Hepatocyte (in vitro differentiated cells and primary cell): ENCODE measurements around the genes MAGEA2, SRPK3 and TMEM187.

- RAMPAGE, long total RNA = no peak
- RRBS = no CpG with 5 or more reads among the region's 27 CpGs
These were observed at the start of gene MAGEA2 for GRCh38 chrX:152753703-152754230. TSS of gene MAGEA2 (minus strand) at chrX:152753842.

GRCh38 chrX:152914887-152916106 is 17.4 kb downstream of the ZNF185 start:
- RAMPAGE, long total RNA = no peak
- RRBS = no CpG with 5 or more reads among the region's 22 CpGs

DNA sequence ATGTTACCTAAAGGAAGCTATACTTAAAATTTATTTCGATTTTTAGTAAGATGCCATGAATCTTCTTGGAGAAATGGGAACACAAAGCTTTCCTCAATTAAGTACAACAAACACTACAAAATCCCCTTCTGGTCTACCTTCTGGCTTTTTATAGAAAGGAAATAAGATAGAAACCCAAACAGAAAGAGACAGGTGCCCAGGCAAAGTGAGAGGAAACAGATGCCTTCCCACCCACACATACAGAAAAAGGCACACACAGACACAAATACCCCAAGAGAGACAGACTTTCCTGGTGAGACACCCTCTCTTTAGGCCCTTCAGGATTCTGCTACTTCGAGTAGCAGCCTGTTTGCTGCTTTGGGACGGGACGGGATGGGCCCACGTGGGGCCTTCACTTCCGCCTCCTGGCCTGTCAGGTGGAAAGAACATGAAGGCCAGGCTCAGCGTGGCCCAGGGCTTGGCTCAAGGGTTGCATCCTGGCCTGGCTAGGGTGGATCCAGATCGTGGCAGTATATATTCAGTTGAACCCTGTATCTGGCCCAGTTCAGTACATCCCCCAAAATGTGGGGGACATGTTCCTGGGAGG is 2.1 kb downstream of the ZNF275 start:
- RAMPAGE, long total RNA = no peak
- RRBS = no CpG with 5 or more reads among the region's 8 CpGs

- RAMPAGE, long total RNA = no peak
- RRBS = no CpG with 5 or more reads among the region's 18 CpGs
These were observed 5.7 kb downstream of the PNCK start for GRCh38 chrX:153667719-153668418.

- RAMPAGE, long total RNA = no peak
- RRBS = 55% methylated on average over 12 of the region's 41 CpGs
These were observed at the start of gene SRPK3 for GRCh38 chrX:153780574-153781188. TSS of gene SRPK3 (plus strand) at chrX:153781041.

DNA sequence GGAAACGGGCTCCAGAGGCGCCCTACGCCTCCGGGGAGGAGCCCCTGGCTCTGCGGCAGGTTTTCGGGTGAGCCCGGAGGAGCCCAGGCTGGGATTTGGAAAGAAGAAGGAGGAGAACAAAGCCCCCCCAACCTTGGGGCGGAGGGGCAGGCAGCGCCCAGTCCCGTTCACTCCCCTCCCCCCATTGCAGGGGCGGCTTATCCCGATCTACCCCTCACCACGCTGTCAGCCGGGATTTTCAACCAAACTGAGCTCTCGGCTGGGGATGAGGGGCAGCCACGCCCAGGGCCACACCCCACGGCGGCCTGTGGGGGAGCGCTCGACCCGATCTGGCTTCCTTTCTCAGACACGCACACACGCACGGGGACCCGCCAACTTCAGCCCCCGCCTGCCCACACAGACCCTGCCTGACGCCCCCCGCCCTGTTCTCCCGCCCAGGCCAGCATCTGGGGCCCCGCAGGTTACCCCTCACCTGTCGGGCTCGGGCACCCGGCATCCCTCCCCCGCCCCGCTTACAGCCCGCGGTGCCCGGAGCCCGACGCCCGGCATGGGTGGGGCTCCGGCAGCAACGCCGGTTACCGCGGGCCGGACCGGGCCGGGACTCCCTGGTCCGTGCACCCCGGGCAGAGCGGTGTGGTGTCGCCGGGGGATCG is 477 bp downstream of the L1CAM start:
- RAMPAGE, long total RNA = no peak
- RRBS = 20% methylated on average over 10 of the region's 55 CpGs

GRCh38 chrX:153921442-153922468 is 4.3 kb downstream of the ARHGAP4 start:
- RAMPAGE, long total RNA = no peak
- RRBS = 75% methylated on average over 6 of the region's 48 CpGs

DNA sequence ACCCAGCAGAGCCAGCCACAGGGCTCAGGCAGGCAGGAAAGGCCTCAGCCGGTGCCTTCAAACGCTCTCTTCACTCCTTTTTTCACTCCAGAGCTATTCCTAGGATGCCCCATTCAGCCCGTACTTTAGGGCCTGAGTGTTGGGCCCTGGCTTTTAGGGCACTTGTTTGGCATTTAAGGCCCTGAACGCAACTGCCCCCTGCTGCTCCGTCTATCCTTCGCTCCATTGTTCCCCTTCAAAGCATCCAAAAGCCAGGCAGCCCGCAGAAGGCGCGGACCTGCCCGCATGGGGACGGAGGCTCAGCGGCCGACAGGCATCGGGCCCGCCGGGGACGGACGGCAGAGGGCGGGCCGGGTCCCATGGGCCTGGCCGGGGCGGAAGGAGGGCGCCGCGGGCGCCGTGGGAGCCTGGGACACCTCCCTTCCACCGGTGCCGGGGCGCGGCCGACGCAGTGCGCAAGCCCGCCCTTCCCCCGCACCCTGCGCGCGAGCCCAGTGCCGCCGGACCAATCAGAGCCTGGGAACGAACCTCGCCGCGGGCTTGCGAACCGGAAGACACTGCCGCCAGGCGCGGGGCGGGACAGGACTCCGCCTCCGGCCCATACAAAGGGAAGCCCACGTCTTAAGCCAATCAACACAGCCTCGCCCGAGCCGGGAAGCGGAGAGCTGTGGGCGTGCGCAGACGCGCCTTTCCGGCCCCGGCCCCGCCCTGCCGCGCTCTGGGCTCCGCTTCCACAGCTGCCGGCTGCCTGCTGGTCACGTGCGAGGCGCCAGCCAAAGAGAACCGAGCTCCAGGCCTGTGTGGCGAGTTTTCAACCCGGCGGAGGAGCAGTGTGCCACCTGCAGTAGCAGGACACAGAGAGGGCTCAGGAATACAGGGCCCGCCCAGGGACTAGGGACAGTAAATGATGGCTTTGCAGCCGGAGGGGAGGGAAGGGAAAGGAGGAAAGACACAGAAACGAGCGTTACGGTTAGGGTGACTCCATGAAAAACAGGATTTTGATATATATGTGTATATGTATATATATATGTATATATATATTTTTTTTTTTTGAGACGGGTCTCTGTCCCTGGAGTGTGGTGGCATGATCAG is 2.1 kb upstream of the ARHGAP4 start:
- RAMPAGE, long total RNA = no peak
- RRBS = 5% methylated on average over 56 of the region's 82 CpGs

DNA sequence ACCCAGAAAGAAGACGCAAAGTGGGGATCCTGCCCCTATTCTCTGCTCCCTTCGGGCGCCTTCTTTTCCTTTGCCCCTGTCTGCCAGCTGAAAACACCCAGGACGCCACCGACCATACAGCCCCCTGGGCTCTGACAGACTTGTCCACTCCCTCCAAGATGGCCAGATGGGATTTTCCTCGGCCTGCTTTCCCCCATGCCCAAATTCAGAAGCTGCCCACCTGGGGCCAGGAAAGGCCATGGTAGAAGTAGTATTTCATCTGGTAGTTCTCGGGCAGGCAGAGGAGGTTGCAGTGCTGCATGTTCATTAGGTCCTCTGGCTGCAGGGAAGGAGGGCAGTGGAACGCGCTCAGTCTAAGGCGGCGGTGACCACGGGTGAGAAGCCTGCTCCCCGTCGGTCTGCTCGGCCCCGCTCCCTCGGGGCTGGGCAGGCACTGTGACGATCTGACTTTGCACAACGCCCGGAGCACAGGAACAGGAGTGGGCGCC is 636 bp downstream of the NAA10 start:
- RAMPAGE, long total RNA = no peak
- RRBS = no CpG with 5 or more reads among the region's 21 CpGs

- RAMPAGE, long total RNA = no peak
- RRBS = 58% methylated on average over 6 of the region's 24 CpGs
These were observed 2.9 kb downstream of the RENBP start for GRCh38 chrX:153941292-153942200.

DNA sequence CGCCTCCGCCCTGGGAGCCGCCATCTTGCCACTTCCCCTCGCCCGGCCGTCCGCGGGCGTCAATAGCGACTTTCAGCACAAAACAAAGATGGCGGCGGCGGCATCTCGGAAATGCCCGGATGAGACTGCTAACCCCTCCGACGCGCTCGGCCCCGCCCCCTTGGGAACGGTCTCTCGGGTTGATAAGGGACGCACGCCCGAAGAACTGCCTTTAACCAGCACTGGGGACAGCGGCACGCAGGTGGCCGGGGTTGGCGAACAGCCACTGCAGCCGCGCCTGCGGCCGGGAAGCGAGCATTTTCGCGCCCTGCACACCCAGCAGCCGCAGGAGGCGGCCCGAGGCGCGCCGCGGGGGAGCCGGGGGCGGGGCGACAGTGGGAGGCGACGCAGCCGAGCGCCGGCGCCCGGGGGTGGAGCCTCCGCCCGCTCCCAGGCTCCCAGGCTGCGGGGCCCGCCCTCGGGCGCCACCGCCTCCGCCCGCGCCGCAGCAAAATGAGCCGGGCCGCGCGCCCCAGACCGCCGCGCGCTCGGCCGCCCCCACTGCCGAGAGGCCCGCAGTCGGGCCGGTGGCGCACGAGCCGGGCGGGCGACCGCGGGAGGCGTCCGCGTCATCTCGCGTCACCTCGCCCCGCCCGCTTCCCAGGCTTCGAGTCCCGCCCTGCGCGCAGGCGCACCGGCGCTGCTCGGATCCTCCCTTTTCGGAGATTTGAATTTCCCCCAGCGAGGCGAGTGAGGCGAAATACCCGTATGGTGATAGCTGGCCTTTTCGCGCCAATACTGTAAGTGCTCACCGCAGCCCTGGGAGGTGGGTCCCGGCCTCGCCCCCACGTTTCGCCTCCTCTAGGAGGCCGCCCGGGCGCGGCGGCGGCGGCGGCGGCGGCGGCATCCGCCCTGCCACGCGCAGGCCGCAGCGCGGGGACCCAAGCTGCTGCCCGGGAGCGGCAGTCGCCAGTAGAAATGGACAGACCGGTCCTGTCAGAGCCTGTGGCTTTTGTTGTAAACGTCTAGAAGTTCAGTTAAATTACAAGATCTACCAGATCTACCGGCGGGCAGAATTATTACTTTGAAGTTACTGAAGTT is at the start of gene TMEM187:
TSS of gene TMEM187 (plus strand) at position 673 of the 1,080 bp plus-strand sequence.
- RAMPAGE, long total RNA = no peak
- RRBS = 3% methylated on average over 95 of the region's 137 CpGs

DNA sequence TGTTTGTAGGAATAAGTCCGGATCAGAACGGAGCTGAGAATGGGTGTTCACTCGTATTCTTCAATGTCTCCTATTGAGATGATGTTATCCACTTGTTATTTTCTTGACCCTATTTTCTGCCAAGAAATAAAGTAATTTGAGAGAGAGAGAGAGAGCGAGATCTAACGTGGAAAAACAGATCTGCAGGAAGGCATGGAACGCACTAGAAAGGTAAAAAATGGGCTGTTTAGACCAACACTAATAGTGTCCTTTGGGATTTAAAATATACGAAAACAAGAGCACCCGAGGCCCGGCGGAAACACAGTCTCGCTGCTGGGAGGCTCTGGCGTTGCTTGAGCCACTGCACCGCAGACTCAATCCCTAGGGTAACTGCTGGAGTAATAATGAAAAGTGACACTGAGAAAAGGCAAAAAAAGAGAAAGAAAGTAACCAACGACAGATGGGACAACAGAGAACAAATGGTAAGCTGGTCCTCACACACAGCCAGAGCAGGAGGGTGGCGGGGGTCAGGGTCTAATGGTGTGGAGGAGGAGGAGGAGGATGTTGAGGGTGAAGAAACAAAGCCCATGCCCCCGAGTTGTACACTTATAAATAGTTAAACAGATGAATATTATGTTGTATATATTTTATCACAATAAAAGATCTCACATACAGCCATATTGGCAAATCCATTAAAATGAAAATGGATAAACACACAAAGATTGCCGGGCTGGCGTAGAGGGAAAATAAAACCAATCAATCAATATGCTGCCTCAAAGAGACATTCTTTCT is 15.4 kb downstream of the IRAK1 start:
- RAMPAGE, long total RNA = no peak
- RRBS = no CpG with 5 or more reads among the region's 18 CpGs

GRCh38 chrX:154028747-154029215 is 9.1 kb upstream of the IRAK1 start:
- RAMPAGE, long total RNA = no peak
- RRBS = no CpG with 5 or more reads among the region's 8 CpGs

DNA sequence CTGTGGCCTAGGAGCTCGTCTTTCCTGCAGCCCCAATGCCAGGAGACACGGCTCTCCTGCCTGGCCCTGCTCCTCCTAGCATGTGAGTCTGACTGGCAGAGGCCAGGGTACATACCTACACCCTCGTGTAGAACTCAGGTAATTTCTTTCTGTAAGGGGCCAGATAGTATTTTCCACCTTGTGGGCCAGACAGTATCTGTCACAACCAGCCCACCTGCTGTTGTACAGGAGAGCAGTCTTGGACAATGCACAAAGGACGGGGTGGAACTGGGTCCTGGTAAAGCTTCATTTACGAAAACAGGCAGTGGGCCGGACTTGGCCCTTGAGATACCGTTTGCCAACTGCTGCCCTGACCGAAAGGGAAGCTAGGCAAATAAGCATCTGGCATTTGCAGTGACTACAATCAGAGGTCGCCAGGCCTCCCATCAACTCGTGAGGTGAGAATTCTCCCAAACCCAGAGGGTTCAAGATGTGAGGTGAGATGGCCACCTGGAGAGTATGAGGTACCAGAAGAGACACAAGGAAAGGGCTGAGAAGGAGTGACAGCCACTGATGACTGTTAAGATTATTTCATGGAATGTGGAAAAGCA is 29.8 kb upstream of the IRAK1 start:
- RAMPAGE, long total RNA = no peak
- RRBS = no CpG with 5 or more reads among the region's 10 CpGs

DNA sequence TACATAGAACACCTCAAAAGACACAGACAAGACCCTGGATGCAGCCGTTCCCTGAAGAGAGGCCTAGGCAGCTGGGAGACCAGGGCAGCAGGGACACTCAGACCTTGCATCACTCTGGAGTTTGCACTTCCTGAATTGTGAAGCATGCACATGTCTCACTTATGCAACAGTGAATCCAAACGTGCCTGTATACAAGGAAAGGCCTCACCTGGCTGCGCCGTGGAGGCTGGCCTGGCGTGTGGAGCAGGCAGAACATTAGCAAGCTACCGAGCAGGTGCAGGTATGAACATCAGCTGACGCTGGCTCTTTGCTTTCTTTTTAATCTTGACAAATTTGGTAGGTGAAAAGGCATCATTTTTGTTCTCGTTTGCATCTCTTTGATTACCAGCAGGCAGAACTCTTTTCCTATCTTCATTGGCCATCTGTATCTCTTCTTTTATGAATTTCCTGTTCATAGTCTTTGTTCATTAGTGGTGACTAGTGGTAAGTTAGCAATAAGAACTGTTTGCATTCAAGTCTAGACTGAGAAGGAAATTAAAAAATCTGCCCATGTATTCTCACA is 37.1 kb upstream of the IRAK1 start:
- RAMPAGE, long total RNA = no peak
- RRBS = no CpG with 5 or more reads among the region's 8 CpGs

DNA sequence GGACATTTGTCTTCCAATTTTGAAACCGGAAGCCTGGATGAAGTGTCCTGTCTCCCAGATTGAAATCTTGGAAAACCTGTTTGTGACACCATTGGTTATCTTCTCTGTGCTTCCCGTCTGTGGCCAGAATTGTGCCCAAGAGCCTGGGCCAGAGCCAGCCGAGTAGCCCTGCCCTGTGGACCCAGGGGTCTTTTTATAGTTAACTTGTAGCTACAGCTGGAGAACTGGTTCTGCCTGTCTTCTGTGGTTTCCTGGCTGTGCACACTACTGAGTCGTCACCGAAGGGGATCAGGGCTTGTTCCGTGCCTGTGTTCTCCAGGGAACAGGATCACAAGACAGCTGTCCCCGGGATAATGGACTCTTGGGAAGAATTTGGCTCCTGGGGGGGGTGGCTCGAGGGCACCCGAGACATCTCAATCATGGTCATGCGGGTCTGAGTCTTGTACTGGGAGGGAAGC is 22.1 kb upstream of the OPN1LW start:
- RAMPAGE, long total RNA = no peak
- RRBS = no CpG with 5 or more reads among the region's 10 CpGs

- RAMPAGE, long total RNA = no peak
- RRBS = 59% methylated on average over 4 of the region's 30 CpGs
These were observed 25.9 kb downstream of the FLNA start for GRCh38 chrX:154348113-154349274.

- RAMPAGE, long total RNA = no peak
- RRBS = 13% methylated on average over 38 of the region's 104 CpGs
These were observed 3.7 kb downstream of the FLNA start for GRCh38 chrX:154370523-154371406.

DNA sequence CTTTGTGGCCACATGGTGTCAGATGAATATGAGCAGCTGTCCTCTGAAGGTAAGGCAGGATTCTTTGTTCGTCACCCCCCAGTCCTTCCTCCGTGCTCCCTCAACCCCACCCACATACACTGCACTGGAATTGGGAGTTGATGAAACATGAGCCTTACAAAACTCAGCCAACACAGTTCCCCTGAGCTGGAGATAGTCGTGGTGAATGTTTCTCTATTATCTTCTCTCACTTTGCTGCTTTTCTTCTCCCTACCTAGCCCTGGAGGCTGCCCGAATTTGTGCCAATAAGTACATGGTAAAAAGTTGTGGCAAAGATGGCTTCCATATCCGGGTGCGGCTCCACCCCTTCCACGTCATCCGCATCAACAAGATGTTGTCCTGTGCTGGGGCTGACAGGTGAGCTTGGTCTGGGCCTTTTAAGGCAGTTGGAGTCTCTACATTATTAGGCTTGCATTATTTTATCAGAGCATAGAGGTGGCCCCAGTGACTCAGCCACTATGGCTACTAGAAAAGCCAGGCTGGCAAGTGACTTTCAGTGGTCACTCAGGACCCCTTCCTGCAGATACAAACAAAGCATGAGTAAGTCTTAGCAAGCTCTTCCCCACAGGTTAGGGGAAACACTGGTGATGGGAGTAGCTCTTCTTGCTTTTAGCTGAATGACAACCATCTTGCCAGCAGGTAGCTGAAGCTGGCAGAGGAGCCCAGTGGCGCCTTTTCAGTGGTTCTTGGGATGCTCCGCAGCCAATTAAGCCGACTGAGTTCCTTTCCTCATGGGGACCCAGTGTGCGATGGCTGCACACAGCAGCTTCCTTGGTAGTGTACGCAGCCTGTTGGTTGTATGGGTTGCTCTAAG is 1.6 kb downstream of the RPL10 start:
- RAMPAGE, long total RNA = no peak
- RRBS = no CpG with 5 or more reads among the region's 13 CpGs

- RAMPAGE, long total RNA = no peak
- RRBS = 12% methylated on average over 19 of the region's 46 CpGs
These were observed 412 bp downstream of the GDI1 start for GRCh38 chrX:154437328-154437804.